ENCODE measurements around a stretch of chr7.

GRCh38 chr7:1321179-1321821 is 88.6 kb downstream of the UNCX start:
- RRBS, result 17% methylated on average over 5 of the region's 25 CpGs

- RRBS, result no CpG with 5 or more reads among the region's 22 CpGs
These were observed 3.9 kb downstream of the MAFK start for GRCh38 chr7:1534311-1534792.

- RRBS, result no CpG with 5 or more reads among the region's 10 CpGs
These were observed 11.3 kb downstream of the MAFK start for GRCh38 chr7:1541911-1542190.

- RRBS, result no CpG with 5 or more reads among the region's 22 CpGs
These were observed 7.5 kb downstream of the TMEM184A start for GRCh38 chr7:1548452-1548964.

DNA sequence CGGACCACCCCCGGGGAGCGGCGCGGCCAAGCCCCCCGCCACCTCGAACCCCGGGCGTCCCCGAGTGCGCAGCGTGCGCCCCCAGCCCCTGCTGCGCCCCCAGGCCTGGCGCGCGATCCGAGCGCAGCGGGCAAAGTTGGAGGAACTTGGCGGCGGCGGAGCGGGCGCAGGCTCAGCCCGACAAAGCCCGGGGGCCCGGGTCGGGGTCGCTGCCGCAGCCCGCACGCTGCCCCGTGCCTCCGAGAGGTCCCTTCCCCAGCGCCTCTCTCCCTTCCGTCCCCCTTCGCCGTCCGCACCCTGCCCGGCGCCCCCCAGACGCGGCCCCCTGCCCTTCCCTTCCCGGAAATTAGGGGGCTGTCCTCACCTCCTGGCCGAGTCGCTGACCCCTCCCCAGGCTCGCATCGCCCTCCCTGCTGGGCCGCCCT is 337 bp downstream of the ELFN1 start:
- RRBS, result 7% methylated on average over 22 of the region's 50 CpGs

- RRBS, result 14% methylated on average over 5 of the region's 23 CpGs
These were observed 71.9 kb downstream of the ELFN1 start for GRCh38 chr7:1741917-1742461.

GRCh38 chr7:1749799-1750552 is 79.9 kb downstream of the ELFN1 start:
- RRBS, result 51% methylated on average over 8 of the region's 26 CpGs

DNA sequence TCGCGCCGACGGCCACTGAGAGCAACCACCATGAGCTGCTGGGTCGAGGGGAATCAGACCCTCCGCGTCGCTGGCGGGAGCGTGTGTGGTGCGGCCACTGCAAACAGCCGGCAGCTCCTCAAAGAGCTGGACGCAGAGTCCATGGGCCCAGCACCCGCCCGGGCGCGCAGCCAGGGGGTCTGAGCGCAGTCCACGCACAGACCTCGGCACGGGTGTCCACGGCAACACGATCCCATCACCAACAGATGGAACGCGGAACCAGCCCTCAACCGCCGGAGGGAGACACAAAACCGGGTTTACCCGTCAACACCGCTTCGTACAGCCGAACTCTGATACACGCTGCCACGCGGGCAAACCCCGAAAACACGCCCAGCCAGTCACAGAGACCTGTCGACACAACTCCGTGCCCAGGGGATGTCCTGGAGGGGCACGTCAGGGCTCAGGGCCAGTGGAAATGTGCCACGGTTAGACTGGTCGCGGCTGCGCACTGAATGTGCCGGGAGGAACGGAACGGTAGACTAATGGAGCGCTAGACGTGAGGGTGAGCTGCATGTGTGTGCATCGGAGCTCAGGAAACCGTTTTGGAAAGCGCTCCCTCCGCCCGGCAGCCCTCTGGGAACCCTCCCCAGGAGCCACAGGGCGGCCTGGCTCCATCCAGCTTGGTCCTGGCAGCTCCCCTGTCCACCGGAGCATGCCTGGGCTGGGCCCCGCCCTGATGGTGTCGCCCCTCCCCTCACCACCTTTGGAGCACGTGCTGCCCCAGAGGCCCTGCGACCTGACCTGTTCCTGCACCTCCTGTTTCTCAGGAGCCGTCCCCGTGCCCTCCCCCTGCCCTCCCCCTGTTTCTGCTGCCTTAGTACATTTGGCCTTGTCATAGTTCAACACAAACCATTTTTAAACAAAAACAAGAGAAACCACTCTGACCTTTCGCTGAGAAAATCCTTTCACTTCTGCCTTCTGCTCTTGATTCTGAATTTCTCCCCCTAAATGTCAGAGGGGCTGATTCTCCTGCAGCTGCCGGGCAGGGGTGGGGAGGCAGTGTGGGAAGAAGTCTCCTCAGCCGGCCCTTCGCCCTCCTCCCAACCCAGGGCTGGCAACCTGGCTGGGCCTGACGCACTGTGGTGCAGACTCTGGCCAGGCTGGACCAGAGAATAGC is 147.5 kb downstream of the ELFN1 start:
- RRBS, result 96% methylated on average over 4 of the region's 67 CpGs

DNA sequence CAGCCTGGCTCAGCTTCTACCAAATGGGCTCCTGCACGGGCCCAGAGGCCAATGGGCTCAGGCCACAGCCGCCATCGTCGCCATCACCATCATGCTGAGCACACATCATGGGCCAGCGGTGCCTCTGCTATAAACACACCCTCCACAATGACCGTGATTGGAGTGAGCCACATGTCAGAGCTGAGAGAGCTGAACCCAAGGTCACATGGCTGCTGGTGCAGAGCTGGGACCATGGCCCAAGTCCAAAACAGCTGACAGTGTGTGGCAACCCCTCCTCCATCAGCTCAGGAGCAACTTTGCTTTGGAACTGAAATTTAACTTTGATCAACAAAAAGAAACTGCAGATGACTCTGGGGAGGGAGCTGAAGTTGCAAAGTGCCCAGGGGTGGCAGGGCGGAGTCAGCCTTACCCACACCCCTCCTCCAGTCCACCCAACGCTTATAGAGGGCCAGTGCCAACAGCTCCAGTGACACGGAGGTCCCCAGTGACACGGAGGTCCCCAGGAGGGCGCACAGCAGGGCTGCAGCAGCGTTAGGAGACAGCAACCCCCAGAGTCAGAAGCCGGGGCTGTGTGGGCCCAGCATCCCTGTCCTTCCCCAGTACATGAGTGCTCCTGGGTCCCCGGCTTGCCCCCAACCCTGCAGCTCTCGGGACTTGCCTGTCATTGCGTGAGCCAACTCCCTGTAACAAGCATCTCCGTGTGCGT is 249.6 kb downstream of the ELFN1 start:
- RRBS, result 92% methylated on average over 2 of the region's 18 CpGs

DNA sequence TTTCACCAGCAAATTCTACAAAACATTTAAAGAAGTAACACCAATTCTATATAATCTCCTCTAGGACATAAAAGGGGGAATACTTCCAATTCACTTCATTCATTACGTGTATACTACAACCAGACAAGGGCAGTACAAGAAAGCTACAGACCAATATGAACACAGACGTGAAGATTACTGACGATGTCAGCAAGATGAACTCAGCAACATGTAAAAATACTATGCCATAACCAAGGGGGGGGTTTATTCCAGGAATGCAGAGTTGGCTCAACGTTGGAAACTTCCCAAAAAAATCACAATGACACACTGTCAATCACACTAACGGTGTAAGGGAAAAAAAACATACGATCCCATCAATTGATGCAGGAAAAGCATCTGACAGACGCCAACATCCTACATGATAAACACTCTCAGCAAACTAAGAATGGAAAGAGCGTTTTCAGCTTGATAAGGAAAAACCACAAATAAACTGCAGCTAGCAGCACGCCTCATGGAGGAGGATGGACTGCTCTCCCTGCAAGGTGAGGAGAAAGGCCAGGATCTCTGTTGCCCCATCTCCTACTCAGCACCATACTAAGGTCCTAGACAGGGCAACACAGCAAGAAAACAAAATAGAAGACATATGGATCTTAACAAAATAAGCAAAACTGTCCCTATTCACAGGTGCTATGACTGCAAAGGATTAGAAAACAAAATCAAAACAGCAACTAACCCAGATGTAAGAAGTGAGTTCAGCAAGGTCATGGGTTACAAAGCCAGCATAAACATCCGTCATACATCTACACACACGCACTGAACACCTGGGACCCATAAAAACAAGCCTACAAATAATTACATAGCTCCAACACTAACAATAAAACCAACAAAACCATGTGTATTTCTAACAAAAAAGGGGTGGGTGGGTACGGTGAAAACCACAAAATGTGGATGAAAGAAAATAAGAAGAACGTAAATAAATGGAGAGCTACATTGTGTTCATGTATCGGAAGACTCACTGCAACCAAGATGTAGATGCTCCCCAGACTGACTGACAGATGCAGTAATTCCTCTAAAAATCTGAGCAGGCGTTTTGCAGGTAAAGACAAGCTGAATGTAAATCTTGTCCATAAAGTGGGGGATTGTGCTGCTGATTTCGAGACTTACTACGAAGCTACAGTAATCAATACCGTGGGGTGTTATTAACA is 256.6 kb downstream of the ELFN1 start:
- RRBS, result no CpG with 5 or more reads among the region's 18 CpGs

DNA sequence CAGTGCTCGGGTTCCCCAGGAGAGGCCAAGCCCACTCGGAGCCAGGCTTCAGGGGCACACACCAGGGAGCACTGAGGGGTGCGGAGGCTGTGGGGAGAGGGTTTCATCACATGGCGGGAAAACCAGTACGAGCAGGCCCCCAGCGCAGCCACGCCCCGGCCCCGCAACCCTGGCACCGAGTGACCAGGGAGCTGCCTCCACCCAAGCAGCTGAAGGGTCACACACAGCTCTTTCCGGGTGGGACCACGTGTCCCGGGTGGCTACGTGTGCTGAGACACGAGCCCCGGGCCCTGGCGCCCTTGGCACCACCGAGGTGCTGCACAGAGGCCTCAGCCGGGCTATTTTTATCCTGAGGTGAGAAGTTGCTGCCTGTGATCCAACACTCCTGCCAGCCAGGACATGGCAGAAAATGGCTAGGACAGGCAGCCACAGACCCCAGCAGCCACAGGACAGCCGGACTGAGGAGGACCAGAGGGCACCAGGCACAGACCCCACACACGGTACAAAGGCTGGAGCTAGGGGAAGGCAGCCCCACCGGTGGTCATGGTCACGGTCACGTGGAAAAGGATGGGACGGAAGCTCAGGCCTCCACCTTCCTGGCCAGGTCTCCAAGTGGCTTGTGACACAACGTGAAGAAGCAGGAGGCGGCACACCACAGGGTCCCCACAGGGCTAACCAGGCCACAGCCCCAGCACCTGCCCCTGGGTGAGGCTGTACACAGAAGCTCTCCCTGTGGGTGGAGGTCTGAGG is 223.7 kb downstream of the MAD1L1 start:
- RRBS, result 91% methylated on average over 10 of the region's 27 CpGs

DNA sequence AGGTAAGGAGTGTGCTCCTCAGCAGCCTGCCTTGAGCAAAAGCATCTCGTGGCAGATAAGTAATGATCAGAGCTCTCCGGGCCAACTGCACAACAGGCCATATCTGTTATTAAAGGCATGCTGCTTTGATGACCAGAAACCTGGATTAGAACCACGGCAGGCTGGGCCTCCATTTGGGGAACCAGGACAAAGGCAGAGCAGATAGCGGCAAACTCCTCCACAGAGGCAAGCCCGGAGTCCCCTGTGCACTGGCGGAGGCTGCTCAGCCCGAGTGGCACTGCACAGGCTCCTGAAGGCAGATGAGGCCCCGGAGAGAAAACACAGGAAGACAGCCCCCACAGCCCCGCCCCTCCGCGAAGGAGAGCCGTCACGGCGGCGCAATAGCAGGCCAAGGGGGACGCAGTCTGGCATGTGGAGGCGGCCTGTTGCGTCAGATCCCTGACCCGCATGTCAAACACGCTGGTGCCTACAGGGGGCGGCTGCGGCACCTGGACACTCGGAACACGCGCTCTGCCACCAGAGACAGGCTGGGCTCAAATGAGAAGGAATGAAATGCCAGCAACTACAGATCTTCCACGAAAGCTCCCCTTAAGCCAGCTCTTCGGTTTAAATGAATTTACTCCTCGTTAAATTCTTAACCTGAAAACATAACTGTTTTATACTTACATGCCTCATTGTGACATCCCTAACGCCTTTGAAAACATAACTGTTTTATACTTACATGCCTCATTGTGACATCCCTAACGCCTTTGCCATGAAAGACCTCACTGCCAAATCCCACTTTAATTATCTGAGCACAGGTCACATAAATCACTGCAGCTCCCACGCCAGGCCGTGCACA is 128.5 kb downstream of the MAD1L1 start:
- RRBS, result 95% methylated on average over 5 of the region's 32 CpGs

- RRBS, result 92% methylated on average over 2 of the region's 31 CpGs
These were observed 122.7 kb downstream of the MAD1L1 start for GRCh38 chr7:2109792-2110677.

GRCh38 chr7:2224822-2225390 is 7.8 kb downstream of the MAD1L1 start:
- RRBS, result no CpG with 5 or more reads among the region's 9 CpGs

- RRBS, result no CpG with 5 or more reads among the region's 26 CpGs
These were observed 24.3 kb upstream of the CHST12 start for GRCh38 chr7:2378975-2379566.

DNA sequence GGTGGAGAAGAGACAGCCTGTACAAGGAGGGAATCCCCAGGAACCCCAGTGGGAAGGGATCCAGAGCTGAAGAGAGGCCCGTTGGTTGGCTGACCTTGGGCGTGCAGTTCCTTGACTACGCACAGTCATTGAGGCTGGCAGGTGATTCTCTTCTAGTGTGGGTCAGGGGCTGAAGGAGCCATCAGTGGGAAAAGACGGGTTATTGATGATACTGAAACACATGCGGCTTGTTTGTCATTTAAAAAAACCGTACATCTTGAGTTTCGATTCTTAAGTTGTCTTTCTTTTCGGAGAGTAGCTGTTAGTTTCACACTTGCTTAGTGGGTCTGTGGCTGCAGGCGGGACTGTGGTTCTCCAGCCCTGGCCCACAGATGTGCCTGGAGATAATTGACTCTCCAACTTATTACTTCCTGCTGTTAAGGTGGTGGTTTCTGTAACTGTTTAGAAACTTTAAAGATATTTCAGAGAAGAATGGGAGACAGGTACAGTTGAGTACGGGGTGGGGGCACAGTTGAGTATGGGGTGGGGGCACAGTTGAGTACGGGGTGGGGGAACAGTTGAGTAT is 2.5 kb downstream of the CHST12 start:
- RRBS, result no CpG with 5 or more reads among the region's 11 CpGs

GRCh38 chr7:2508061-2508829 is 11.3 kb upstream of the LFNG start:
- RRBS, result 98% methylated on average over 5 of the region's 34 CpGs

- RRBS, result 77% methylated on average over 4 of the region's 16 CpGs
These were observed 10.8 kb downstream of the LFNG start for GRCh38 chr7:2530045-2531021.

- RRBS, result no CpG with 5 or more reads among the region's 18 CpGs
These were observed 31.0 kb downstream of the IQCE start for GRCh38 chr7:2589729-2590250.

GRCh38 chr7:2647416-2648230 is 15.8 kb downstream of the TTYH3 start:
- RRBS, result 91% methylated on average over 4 of the region's 32 CpGs